ENCODE measurements around a stretch of chr5.

DNA sequence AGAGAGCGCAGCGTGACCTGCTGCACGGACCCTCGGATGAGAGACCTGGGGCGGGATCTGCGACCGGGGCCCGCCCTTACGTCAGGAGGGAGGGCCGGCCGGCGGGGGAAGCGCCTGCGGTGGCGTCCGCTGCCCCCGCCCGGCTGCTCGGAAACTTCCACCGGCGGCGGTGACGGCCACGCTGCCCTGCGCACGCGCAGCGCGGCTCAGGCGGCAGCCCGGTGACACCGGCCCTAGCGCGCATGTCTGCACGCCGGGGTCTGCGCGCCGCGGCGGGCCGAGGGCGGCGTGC lies 455 bp upstream of the TENT4A start:
- PRO-cap, 3 experiments, result peak in 3 of 3 experiments; most common plus-strand start position 243 of the sequence (in 2); most common minus-strand start position 38 of the sequence (in 3)
- RRBS, result 2% methylated on average over 29 of the region's 44 CpGs

DNA sequence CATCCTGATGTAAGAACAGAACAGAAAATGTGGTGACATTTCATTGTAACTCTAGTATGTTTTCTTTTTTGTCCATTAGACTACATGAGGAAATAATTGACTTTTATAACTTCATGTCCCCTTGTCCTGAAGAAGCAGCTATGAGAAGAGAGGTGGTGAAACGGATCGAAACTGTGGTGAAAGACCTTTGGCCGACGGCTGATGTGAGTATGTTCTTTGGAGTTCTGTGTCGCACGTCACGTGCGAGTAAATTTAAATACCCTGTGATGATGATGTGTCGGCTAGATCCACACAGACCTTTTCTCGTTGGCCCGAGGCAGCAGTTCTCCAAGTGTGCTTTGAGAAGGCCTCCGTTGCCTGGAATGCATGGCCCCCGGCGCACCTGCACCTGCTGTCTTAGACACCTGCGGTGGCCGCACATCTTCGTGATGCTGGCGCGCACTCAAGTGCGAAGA lies 24.2 kb downstream of the TENT4A start:
- PRO-cap, 3 experiments, result no peak in any of the 3 experiments
- RRBS, result no CpG with 5 or more reads among the region's 20 CpGs

DNA sequence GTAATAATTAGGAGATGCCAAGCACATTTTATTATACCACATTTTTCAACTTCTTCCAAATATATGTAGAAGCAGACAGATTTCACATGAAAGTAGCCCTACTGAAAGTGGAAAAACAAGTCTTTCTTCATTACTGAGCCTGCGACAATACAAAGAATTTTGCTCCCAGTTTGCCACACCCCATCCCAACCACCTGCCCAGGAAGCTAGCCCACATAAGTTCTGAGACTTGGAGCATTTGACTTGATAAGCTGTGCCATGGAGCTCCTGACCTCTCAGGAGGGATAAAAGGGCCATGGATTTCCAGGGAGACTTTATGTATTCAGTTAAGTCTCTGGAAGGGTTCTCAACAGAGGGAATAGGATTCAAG lies 249.0 kb upstream of the ADCY2 start:
- PRO-cap, 3 experiments, result no peak in any of the 3 experiments
- RRBS, result no CpG with 5 or more reads among the region's 1 CpG

GRCh38 chr5:7393928-7394796 lies 1.8 kb upstream of the ADCY2 start:
- PRO-cap, 3 experiments, result no peak in any of the 3 experiments
- RRBS, result no CpG with 5 or more reads among the region's 14 CpGs

- PRO-cap, 3 experiments, result peak in 1 of 3 experiments; most common minus-strand start chr5:7396675 (in 1)
- RRBS, result 2% methylated on average over 17 of the region's 40 CpGs
Measured at GRCh38 chr5:7396530-7397023, 639 bp downstream of the ADCY2 start.

- PRO-cap, 3 experiments, result no peak in any of the 3 experiments
- RRBS, result no CpG with 5 or more reads among the region's 19 CpGs
Measured at GRCh38 chr5:10262176-10262970, 12.3 kb downstream of the CCT5 start.

- PRO-cap, 3 experiments, result no peak in any of the 3 experiments
- RRBS, result no CpG with 5 or more reads among the region's 7 CpGs
Measured at GRCh38 chr5:10266102-10266749, 16.1 kb downstream of the CCT5 start.

DNA sequence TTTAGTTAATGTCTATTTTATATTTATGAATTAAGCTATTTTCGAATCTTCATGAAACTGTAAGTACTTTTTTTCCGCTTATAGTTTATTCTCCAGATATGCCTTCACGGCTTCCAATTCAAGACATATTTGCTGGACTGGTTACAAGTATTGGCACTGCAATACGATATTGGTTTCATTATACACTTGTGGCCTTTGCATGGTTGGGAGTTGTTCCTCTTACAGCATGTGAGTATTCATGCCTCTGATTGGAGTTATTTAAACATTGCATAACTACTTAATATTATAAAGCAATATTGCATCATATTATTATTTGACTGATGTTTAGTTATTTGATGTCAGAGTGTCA lies 28.2 kb downstream of the MARCHF6 start:
- PRO-cap, 3 experiments, result no peak in any of the 3 experiments
- RRBS, result no CpG with 5 or more reads among the region's 4 CpGs

- PRO-cap, 3 experiments, result no peak in any of the 3 experiments
- RRBS, result no CpG with 5 or more reads among the region's 8 CpGs
Measured at GRCh38 chr5:10467267-10467650, 25.6 kb downstream of the ROPN1L start.

- PRO-cap, 3 experiments, result no peak in any of the 3 experiments
- RRBS, result no CpG with 5 or more reads among the region's 5 CpGs
Measured at GRCh38 chr5:10484774-10485146, 43.1 kb downstream of the ROPN1L start.

- PRO-cap, 3 experiments, result no peak in any of the 3 experiments
- RRBS, result 3% methylated on average over 7 of the region's 68 CpGs
Measured at GRCh38 chr5:10564605-10565295, 880 bp downstream of the ANKRD33B start.

GRCh38 chr5:10565657-10566328 lies 1.9 kb downstream of the ANKRD33B start:
- PRO-cap, 3 experiments, result no peak in any of the 3 experiments
- RRBS, result no CpG with 5 or more reads among the region's 11 CpGs

DNA sequence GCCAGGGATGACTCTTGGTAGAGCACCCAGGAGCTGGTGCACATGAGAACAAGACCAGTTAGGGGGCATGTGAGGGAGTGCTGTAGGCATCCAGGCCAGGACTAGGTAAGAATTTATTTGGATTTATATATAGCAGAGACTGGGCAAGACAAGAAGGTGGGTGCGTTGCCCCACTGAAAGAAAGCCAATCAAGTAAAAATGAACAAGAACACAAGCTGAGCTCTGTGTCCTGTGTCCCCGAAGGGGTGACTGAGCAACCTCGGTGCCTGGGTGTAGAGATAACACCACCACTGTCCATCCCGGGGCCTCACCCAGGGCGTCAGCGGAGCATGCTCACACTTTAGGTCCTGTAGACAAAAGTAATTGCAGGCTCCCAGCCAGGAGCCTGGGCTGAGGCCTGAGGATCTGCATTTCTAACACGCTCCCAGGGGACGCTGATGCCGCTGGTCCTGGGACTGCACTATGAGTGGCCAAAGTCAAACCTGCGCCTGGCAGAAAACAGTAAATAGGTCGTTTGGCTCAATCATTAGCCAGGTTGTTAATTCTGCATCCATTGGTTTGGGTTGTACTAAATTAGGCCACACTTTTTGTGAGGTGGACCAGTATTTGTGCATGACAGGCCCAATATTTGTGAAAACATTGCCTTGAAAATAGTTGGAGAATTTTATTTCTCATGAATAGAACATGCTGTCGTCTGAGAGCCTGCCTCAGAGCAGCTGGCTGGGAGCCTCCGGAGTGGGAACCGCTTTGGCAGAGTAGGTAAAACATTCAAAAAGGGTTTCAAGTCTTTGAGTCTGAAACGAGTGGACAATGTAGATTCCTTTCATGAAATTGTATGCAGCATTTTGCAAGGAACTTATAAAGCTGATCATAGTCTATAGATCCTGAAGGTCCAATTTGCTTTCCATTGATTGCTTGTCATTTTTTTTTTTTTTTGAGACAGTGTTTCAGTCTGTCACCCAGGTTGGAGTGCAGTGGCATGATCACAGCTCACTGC lies 38.3 kb downstream of the ANKRD33B start:
- PRO-cap, 3 experiments, result no peak in any of the 3 experiments
- RRBS, result no CpG with 5 or more reads among the region's 15 CpGs

DNA sequence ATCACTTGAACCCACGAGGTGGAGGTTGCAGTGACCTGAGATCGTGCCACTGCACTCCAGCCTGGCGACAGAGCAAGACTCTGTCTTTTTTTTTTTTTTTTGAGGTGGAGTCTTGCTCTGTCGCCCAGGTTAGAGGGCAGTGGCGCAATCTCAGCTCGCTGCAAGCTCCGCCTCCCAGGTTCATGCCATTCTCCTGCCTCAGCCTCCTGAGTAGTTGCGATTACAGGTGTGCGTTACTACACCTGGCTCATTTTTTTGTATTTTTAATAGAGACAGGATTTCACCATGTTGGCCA lies 42.7 kb downstream of the ANKRD33B start:
- PRO-cap, 3 experiments, result no peak in any of the 3 experiments
- RRBS, result no CpG with 5 or more reads among the region's 9 CpGs

DNA sequence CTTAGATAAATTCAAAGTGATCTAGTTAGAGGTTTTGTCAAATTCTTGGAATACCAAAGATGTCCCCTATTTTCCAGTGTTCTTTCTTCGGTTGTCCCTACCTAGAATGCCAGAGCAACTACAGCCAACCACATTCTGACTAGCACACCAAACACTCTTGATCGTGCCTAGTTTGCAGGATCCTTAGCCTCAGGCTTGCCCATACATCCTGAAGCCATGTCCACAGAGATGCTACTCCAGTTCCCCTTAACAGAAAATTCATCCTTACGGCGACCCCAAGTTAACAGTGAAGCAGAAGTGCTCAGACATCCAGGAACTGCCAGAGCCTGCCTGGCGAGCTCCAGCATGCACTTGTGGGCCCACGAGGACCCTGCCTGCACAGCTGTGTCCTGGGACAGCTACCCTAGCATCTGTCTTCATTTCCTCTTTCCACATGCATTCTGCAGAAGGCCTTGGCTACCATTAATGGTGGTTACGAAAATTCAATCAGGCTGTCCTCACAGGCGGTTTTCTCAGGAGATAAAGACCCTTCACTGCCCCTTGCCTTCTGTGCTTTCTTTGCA lies 31.4 kb downstream of the DAP start:
- PRO-cap, 3 experiments, result no peak in any of the 3 experiments
- RRBS, result no CpG with 5 or more reads among the region's 8 CpGs

GRCh38 chr5:10757521-10757959 lies 3.5 kb downstream of the DAP start:
- PRO-cap, 3 experiments, result no peak in any of the 3 experiments
- RRBS, result 69% methylated on average over 4 of the region's 13 CpGs

GRCh38 chr5:12524856-12525237 lies 620.6 kb upstream of the CTNND2 start:
- PRO-cap, 3 experiments, result no peak in any of the 3 experiments
- RRBS, result no CpG with 5 or more reads among the region's 3 CpGs

- PRO-cap, 3 experiments, result no peak in any of the 3 experiments
- RRBS, result 3% methylated on average over 7 of the region's 10 CpGs
Measured at GRCh38 chr5:14144383-14144537, 1.1 kb downstream of the TRIO start.

DNA sequence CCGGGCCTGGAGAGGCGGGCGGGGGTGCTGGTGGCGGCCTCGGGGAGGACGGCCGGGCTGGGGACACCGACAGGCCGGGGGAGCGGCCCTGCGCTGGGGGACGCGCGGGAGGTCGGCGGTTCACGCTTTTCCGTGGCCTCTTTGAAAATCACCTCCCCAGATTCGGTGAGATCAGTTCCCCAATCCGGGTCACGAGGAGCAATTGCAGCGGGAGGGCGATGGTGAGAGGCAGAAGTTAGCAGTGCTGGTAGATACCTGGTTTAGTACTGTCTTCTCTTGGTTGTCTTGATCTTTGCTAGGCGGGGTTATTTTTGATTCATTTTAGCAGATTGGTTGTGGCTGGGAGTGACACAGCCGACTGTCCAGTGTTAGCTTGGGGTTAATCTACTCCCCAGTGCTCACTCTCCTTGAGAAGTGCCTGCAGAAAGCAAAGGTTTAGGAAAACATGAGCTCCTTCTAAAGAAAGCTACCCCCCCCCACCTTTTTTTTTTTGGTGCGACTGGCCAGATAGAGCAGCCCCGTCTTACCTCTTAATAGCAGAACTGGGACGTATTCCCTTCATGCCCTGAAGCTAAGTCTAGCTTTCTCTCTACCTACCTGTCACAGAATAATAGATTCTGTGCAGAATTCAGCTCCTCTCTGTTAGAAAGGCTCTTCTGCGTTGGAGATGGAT lies 2.0 kb downstream of the TRIO start:
- PRO-cap, 3 experiments, result peak in 2 of 3 experiments; most common plus-strand start position 209 of the sequence (in 1); most common minus-strand start position 237 of the sequence (in 2)
- RRBS, result 1% methylated on average over 15 of the region's 29 CpGs

GRCh38 chr5:14163854-14164577 lies 20.9 kb downstream of the TRIO start:
- PRO-cap, 3 experiments, result no peak in any of the 3 experiments
- RRBS, result no CpG with 5 or more reads among the region's 4 CpGs

All from breast (tissue), 4 donors.